LHCN-M2 (cell line): ENCODE measurements around the gene RAD50.

GRCh38 chr5:132389429-132389935, 20.0 kb downstream of the SLC22A5 start:
- RAMPAGE, long total RNA, result no peak

GRCh38 chr5:132390464-132391207, 21.1 kb downstream of the SLC22A5 start:
- RAMPAGE, long total RNA, result no peak

GRCh38 chr5:132411690-132411882, 42.1 kb downstream of the SLC22A5 start:
- RAMPAGE, long total RNA, result no peak

GRCh38 chr5:132414644-132414899, 45.1 kb downstream of the SLC22A5 start:
- RAMPAGE, long total RNA, result no peak

- RAMPAGE, long total RNA, result no peak
Measured at GRCh38 chr5:132423204-132423817, 53.8 kb downstream of the SLC22A5 start.

- RAMPAGE, long total RNA, result no peak
Measured at GRCh38 chr5:132425025-132425418, 55.5 kb downstream of the SLC22A5 start.

DNA sequence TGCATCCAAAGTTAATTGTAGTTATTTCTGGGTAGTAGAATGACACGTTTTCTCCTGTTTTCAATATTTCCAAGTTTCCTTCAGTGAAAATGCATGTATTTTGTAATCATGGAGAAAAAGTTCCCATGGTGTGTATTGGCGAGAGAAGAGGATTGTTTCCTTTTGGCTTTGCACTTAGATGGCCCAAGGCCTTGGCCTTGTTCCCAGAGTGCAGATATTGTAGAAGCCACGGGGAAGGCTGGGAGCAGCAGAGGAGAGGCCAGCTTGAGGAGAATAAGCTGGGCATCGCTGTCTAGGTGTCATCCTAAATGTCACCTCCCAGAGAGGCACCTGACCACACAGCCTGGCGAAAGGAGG, 43.9 kb downstream of the IRF1 start:
- RAMPAGE, long total RNA, result no peak

DNA sequence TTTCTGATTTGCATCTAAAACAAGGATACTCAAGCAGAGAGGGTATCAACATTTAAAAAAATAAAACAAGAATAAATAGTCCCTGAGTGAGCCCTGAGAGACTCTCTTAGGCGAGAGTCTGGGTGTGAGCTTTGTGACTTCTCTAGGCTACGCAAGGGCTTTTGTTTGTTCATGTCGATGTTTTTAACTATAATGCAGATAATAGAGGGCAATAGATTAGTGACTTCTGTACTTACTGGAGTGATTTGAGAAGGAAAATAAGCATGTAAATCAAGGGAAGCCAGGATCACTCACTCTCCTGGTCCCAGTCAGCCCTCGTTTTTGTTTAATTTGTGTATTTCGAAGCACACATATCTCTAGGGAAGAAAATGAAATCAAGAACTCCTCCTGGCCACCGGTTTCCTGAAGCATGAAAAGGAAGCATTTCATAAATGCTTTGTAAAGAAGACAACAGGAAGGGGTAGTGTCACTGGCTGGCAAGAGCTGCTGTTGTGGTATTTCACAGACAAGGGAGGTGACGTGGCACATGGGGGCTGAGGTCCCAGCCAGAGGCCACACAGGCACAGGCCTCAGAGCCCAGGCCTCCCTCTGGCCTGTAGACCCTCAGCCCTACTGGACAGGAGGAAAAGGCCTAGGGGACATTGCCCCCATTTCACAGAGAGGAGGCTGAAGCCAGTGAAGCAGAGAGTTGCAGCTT, 34.2 kb downstream of the IRF1 start:
- RAMPAGE, long total RNA, result no peak

GRCh38 chr5:132469443-132470496, 20.8 kb downstream of the IRF1 start:
- RAMPAGE, long total RNA, result no peak

- RAMPAGE, long total RNA, result no peak
Measured at GRCh38 chr5:132477921-132478307, 12.7 kb downstream of the IRF1 start.

GRCh38 chr5:132478308-132478928, 12.2 kb downstream of the IRF1 start:
- RAMPAGE, long total RNA, result no peak

- RAMPAGE, long total RNA, result no peak
Measured at GRCh38 chr5:132486189-132486813, 4.3 kb downstream of the IRF1 start.

DNA sequence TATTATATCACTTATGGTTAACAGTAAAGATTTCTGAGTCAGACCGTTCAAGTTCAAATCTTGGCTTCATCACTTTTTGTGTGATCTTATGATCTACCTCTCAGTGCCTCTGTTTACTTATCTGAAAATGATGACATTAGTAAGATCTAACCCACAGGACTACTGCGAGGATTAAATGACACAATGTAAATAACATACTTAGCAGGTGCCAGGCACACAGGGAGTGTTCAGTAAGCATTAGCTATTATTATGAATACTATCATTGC, 2.0 kb downstream of the IRF1 start:
- RAMPAGE, long total RNA, result no peak

DNA sequence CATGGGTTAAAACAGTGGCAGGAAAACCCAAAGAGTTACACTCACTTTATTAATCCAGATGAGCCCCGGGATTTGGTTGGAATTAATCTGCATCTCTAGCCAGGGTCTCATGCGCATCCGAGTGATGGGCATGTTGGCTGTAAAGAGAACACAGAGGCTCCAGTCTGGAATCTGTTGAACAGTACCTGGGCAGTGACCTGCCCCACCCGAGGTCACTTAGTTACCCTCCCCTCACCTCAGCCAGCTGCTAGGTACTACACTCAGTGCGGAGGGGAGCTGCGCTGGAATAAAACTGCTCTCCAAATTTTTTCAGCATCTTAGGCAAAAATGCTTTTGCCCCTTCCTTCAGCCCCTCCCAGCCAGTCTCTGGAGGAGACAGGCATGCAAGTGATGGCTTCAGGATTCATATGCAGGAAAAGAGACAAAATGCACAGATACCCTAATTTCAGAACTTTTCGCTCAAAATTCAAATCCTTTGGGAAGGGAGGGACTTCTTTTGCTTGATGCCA, 1.2 kb downstream of the IRF1 start:
- RAMPAGE, long total RNA, result no peak

GRCh38 chr5:132501032-132501735, 10.6 kb upstream of the IRF1 start:
- RAMPAGE, long total RNA, result no peak

DNA sequence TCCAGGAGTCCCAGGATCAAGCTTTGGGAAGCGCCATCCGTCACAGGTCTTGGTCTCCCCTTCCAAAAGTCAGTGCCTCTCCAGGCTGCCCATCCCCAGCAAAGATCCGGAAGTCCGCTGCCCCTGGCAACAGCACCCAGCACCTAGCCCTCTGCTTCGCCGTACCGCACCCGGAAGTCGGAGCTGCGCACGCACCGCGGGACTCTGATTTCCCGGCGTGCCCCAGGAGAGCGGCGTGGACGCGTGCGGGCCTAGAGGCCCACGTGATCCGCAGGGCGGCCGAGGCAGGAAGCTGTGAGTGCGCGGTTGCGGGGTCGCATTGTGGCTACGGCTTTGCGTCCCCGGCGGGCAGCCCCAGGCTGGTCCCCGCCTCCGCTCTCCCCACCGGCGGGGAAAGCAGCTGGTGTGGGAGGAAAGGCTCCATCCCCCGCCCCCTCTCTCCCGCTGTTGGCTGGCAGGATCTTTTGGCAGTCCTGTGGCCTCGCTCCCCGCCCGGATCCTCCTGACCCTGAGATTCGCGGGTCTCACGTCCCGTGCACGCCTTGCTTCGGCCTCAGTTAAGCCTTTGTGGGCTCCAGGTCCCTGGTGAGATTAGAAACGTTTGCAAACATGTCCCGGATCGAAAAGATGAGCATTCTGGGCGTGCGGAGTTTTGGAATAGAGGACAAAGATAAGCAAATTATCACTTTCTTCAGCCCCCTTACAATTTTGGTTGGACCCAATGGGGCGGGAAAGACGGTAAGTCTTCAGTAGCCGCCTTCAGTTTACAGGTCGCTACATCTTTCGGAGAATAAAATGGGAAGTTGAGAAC, at the start of gene RAD50:
TSS of gene RAD50 (plus strand) at position 262 of the 811 bp plus-strand sequence.
- RAMPAGE, long total RNA, result no peak

- RAMPAGE, long total RNA, result no peak
Measured at GRCh38 chr5:132662975-132663765, 5.2 kb downstream of the IL13 start.

- RAMPAGE, long total RNA, result no peak
Measured at GRCh38 chr5:132669836-132670423, 3.9 kb upstream of the IL4 start.

DNA sequence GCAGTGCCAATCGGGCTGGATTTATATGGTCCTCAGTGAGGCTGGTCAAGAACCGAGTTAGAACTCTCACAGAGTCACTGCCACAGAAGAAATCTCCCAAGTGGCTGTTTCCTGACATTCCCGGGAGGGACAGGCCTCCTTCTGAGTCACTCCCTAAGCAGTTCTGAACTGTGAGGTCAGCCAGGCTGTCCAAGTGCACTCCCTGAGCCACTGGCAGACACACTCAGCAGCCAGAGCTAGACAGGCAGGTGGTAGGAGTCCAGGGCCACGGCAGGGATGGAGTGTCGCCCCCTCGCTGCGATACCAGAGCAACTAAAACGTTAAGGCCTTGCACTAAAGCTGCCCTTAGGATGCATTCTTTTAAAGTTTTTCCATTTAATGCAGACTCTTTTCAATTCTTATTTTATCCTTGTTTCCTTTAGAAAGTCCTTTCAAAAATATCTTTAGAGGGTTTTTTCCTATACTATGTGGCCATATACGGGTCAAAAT, 3.4 kb downstream of the IL4 start:
- RAMPAGE, long total RNA, result no peak

- RAMPAGE, long total RNA, result no peak
Measured at GRCh38 chr5:132774836-132775248, 2.2 kb downstream of the SEPTIN8 start.